ENCODE data around the genes CCL17, KIFC3, ZNF319, USB1 and CSNK2A2.

GRCh38 chr16:57270385-57271008, 14.0 kb downstream of the PLLP start:
- RRBS, result no CpG with 5 or more reads among the region's 19 CpGs

DNA sequence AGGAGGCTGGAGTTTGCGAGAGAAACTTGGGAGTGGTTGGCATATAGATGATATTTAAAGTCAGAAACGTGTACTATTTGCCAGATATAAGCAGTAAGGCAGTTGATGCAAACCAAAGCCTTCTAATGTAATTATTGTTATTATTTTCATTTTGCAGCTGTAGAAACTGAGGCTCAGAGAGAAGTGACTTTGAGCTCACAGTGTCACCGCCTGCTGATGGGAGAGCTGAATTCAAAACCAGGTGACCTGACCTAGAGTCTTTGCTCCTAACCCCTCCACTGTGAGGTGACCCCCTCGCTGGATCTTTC, at the start of gene CCL17:
Gene CCL17, plus strand, starts transcription at position 172 of the 308 bp plus-strand sequence.
- RRBS, result no CpG with 5 or more reads among the region's 4 CpGs

DNA sequence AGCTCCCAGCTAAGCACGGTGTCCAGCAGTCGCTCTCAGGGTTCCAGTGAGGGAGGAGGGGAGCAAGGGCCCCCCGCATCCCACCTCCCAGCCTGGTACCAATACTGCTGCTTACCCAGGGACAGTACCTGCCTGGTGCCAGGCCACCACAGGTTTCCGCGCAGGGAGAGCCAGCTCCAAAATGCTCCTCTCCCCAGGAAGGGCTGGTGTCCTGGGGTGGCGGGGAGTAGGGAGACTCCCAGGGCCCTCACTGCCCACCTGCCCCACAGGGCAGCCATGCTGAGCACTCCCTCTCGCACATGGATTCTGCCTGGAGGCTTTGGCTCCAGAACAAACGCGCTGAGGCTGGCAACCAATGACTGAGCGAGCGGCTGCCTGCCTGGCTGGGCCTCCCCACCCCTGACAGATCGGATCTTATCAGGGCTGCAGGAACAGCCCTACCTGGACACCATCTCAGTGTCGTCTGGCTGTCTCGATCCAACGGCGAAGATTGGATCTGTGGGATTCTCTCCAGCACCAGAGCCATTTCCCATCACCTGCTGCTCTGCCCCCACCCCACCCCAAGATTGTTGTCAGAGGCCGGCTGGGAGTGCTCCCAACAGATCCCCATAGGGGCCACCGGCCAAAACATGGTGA, 2.3 kb downstream of the DOK4 start:
- RRBS, result no CpG with 5 or more reads among the region's 18 CpGs

DNA sequence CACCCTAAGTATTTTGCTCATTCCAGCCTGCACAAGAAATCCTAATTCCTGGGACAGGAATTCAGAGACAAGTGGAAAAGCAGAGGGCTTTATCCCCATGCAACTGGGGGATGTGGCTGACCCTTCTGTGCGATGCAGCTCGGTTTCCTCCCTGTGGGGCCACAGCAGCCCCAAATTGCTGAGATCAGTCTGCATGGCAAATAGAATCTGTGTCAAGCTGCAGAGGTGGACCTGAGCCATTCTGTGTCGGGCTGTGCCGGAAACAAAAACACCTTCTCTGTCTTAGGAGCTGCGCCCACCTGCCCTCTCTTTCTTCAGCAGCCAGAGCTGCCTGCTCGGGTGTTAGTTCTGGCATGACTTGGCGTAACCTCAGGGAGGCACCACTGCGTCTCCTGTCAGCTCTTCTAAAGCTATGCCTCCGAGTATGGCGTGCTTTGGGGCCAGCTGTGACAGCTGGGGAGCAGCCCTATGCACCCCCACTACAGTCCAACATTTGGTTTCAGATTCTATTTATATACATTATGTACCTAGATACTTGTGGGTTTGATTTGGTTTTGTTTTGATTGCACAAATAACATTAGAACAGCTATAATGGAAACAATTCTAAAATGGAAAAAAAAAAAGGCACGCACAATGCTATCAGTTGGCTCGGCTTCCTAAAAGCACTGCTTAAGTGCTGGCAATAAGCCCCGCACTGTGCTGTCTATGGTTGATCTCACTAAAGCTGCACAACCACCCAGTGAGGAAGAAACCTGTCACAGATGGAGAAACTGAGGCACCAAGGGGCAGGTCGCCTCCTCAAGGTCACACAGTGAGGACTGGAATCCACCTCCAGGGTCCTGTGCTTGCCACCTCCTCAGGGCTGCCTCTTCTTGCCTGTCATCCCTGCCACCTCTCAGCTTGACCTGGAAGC, 18.8 kb upstream of the ADGRG1 start:
- RRBS, result no CpG with 5 or more reads among the region's 14 CpGs

DNA sequence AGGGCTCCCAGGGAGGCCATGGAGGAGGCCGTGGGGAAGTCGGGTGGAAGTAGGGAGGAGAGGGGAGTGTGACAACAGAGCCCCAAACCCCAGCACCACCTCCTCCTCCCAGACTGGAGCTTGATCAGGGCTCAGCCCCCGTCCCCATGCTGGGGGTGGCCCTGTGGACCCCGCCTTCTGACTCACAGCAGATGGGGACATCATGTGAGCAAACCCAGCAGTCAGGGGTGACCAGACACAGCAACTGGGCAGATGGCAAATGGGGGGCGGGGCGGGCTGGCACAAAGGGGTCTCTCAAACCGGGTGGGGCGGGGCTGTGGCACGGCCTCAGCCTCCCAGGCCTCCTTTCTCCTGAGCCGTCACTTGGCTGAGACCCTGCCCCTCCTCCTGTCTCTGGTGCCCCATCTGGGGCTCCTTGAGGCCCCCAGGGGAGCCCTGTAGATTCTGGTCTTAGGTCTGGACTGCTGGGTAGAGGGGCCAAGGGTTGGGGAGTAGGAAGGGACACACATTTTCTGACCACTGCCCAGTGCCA, 3.1 kb downstream of the ADGRG1 start:
- RRBS, result no CpG with 5 or more reads among the region's 10 CpGs

DNA sequence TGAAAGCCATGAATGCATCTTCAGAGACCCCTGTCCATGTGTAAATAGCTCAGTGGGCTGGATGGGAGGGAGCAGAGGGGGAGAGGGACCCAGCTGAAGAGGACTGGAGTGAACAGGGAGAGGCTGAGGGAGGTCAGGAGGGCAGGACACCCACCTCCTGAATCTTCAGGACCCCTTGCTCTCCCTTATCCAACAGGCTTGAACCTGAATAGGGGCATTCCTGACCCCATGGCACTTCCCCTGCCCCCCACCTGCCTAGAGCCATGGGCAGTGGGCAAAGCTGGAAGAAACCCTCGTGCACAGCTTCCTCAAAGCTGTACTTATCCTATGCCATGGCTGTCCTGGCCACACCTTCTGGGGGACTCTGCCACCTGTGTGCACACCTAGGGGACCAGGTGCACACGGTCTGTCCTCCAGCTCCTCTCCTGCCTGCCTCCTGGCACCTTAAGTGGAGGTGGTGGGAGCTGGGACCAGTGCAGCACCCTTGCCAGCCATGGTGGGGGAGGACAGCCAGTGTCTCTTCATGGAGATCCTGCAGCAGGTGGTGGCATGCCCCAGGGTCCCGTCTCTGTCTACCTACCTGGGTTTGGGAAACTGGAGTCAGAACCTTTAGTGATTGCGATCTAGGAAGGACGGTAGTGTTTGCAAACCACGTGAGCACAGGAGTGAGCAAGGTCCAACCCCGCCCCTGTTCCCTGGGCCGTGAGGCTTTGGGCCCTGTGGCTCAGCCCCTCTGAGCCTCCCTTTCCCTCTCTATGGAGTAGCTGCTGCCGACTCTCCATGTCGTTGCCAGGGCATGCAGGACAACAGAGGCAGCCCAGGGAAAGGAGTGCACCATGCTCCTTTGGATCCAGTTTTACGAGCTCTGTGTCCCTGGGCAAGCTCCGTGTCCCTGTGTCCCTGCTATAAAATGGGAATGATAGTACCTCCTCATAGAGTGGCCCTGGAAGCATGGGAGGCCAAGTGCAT, 6.8 kb downstream of the ADGRG1 start:
- RRBS, result no CpG with 5 or more reads among the region's 12 CpGs

- RRBS, result no CpG with 5 or more reads among the region's 12 CpGs
Observed at GRCh38 chr16:57675712-57676553, 7.8 kb downstream of the ADGRG3 start.

- RRBS, result no CpG with 5 or more reads among the region's 16 CpGs
Observed at GRCh38 chr16:57684242-57685063, 10.2 kb upstream of the DRC7 start.

DNA sequence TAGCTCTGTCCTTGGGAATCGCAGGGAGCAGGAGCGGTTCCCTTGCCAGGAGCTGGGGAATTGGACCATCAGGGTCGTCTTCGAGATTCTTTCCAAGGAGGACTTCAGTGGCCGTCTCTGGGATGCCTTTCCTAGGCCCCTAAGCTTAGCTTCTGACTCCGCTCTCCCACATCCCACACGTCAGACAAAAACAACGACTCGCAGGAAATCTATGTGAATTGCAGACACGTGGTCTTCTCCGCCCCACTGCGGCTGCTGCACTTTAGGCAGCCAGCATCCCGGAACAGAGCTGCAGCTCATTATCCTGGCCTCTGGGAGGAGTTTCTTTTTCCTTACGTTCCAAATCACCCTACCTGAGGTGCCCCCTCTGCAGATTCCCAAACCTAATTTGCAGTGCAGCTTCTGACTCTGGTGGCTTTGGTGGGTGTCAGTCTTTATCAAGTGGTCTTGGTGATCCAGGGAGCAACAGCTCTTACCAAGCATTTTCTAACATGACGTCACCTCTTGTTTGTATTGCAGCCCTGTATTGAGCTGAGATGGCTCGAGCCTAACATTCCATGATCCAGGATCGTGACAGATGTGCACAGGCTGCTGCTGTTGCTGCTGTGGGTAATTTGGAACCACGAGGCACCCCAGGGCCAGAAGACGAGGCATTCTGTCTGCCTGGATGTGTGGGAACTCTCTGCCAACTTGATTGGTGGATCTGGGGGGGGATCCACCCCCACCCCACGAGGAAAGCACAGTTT, 1.1 kb downstream of the KATNB1 start:
- RRBS, result no CpG with 5 or more reads among the region's 20 CpGs

DNA sequence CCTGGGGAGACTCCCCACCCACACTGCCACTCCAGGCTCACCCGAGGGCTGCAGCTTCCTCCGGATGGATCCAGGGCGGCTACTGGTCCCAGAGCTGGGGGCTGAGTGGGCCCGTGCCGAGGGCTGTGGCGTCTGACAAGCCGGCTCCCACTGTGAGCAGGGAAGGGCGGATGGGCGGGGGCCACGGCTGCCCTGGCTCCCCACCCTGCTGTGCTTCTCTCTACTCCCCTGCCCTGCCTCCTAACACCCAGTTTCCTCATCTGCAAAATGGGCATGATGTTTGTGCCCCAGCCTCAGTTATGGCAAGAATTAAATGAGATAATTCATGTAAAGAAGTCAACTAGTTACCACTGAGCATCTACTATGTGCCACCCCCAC, 24.1 kb downstream of the KATNB1 start:
- RRBS, result 94% methylated on average over 6 of the region's 10 CpGs

- RRBS, result 94% methylated on average over 4 of the region's 15 CpGs
Observed at GRCh38 chr16:57787676-57788403, 14.5 kb downstream of the KIFC3 start.

- RRBS, result 95% methylated on average over 2 of the region's 13 CpGs
Observed at GRCh38 chr16:57797029-57797488, 5.2 kb downstream of the KIFC3 start.

- RRBS, result no CpG with 5 or more reads among the region's 11 CpGs
Observed at GRCh38 chr16:57800149-57800926, 2.0 kb downstream of the KIFC3 start.

GRCh38 chr16:57802226-57802887, at the start of gene KIFC3:
Gene KIFC3 (minus strand): TSS chr16:57802491.
- RRBS, result 1% methylated on average over 38 of the region's 81 CpGs

DNA sequence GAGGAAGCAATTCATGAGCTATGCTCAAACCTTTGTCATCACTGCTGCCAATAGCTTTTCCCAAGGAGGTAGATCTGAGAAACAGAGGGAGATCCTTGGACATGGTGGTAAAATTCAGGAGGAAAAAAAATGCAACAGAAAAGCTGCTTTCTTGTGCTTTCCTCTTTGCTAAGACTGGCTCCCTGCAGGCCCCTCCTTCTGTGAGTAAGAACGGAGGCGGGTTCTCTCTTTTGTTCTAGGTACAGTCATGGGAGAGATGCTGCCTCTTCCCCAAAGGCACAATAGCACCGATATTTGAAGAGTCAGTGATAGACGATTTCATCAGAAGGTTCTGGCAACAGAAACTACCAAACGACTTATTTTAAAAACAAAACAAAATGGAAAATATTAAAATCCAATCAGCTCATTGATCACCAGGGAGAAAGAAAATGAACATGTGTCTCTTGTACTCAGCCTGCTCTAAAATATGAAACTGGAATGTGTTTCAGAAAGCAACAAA, 32.6 kb upstream of the KIFC3 start:
- RRBS, result no CpG with 5 or more reads among the region's 5 CpGs

- RRBS, result 1% methylated on average over 36 of the region's 67 CpGs
Observed at GRCh38 chr16:58000532-58001087, at the start of gene ZNF319. Gene ZNF319 (minus strand): TSS chr16:58000672.

DNA sequence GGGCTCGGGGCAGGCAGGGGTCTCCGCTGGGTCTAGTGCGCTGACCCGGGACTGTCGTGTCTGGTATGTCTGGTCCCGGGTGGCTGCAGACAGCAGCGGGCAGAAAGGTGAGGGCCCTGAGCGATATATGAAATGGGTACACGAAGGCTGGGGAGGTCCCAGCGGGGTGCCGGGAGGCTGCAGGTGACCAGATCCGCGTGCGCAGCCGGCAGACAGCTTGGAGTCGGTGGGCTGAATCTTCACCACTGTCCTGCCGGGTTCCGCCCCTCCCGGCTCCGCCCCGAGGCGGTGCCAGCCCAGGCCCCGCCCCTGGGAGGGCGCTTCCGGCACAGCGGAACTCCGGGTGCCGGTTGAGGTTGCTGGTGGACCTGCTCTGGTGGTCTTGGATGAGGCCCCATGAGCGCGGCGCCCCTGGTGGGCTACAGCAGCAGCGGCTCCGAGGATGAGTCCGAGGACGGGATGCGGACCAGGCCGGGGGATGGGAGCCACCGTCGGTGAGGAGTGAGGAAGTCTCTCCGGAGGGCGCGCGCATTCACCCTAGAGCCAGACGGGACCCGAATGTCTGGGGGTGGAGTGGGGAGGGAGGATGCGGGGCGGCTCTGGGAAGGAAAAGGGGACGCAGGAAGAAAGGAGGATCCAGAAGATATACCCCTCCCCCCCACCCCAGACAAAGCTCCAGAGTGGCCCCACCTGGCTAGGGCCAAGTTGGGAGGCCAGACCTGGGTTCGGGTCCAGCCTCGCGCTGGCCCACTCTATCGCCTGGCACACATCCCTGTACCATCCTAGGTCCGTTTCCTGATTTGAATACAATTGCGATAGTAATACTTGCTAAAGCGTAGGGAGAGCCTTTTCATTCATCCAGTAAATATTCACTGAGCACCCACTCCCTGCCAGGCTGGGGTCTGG, at the start of gene USB1:
Gene USB1, plus strand, starts transcription at position 320 of the 906 bp plus-strand sequence.
- RRBS, result 2% methylated on average over 25 of the region's 55 CpGs

- RRBS, result no CpG with 5 or more reads among the region's 8 CpGs
Observed at GRCh38 chr16:58045581-58046422, 20.2 kb downstream of the MMP15 start.

- RRBS, result 1% methylated on average over 35 of the region's 67 CpGs
Observed at GRCh38 chr16:58197948-58198458, at the start of gene CSNK2A2. Gene CSNK2A2 (minus strand): TSS chr16:58198106.

DNA sequence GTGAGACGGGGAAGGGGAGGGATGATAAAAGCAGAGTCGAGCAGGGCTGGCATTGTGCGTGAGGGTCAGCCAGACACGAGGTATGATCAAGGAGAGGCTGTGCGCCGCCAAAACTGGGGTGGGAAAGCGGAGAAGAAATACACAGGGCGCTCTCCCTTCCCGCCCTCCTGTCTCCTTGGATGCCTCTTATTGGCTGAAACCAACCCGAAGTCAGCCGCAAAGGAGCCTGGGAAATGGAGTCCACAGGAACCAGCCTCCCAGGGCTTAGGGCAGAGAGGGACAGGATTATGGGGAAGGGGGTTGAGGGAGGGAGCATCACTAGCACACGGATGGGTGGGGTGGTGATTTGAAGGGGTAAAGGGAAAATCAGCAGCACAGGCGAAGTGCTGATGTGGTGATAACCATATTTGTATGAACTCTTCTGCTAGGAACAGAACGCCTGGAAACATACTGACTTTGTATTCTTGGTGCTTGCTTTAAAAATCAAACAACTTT, 13.3 kb upstream of the CCDC113 start:
- RRBS, result no CpG with 5 or more reads among the region's 14 CpGs

All from hTERT-HM (cell line).